ENCODE measurements around the gene GLRX5.

DNA sequence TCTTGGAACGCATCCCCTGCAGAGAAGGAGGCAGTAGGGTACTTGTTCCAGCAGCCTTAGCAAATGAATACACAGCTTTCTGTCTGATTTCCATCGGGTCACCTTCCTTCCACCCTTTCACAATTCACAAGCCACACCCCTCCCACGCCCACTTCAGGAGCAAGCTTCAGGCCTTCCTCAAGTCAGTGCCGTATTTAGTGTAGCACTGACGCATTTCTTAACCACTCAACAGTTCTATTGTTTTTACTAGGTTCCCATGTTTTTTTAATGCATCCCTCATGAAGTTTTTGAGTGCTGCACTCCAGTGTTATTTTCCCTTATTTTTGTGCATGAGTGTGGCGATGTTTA is 64.2 kb downstream of the CLMN start:
- PRO-cap, result bidirectional peak, plus-strand start at position 180 of the sequence, minus-strand start at position 64 of the sequence
- RAMPAGE, long total RNA, 4 experiments, result no peak in any of the 4 experiments

GRCh38 chr14:95359912-95360360 is 40.2 kb upstream of the CLMN start:
- PRO-cap, result no peak
- RAMPAGE, long total RNA, 4 experiments, result no peak in any of the 4 experiments

DNA sequence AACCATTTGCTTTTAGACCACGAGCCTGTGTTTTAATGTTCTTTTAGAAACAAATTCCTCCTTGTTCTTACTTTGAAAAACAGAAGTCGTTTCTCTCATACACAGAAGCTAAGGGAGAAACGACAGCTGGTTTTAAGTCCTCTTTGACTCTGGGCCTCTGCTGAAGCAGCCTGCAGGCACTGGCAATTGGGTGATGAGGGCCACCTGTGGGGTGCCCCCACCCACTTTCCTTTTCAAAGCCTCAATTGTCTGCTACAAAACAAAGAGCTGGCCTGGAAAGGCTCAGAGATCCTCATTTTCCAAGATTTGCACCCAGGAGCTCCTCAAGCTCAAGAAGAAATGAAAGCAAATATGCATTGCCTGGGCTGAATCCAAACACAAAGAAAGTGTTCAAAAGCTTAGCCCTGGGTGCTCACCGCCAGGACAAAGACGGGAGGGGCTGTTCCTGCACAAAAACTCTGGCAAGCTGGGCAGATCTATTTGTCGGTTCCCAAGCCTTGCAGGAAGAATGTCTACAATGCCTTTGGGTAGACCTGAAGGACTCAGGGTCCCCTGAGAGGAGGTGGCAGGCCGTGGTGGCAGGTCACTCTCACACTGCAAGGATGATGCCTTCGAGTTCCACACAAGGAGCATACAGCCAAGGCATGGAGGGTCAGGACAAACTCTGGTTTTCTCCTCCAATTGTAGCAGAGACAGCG is 90.1 kb upstream of the CLMN start:
- PRO-cap, result no peak
- RAMPAGE, long total RNA, 4 experiments, result no peak in any of the 4 experiments

GRCh38 chr14:95444343-95444684 is 72.1 kb downstream of the SYNE3 start:
- PRO-cap, result no peak
- RAMPAGE, long total RNA, 4 experiments, result no peak in any of the 4 experiments

GRCh38 chr14:95518281-95518915 is 1.9 kb upstream of the SYNE3 start:
- PRO-cap, result no peak
- RAMPAGE, long total RNA, 4 experiments, result no peak in any of the 4 experiments

DNA sequence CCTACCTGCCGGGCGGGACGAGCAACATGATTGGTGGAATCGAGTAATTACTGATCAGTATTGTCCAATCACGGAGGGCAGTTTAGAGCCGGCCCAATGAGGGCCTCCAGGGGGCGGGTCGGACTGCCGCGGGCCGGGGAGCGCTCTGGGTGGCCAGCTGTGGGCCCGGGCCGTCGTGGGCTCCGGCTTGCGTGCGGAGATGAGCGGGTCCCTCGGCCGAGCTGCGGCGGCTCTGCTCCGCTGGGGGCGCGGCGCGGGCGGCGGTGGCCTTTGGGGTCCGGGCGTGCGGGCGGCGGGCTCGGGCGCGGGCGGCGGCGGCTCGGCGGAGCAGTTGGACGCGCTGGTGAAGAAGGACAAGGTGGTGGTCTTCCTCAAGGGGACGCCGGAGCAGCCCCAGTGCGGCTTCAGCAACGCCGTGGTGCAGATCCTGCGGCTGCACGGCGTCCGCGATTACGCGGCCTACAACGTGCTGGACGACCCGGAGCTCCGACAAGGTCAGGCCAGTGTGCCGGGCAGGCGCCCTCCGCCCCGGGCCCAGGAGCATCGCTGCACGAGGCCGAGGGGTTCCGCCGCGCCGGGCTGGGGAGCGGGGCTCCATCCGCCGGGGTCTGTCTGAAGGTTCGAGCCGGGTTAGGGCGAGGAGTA is at the start of gene GLRX5:
Gene GLRX5, plus strand, starts transcription at position 160 of the 645 bp plus-strand sequence.
- PRO-cap, result bidirectional peak, plus-strand start at position 160 of the sequence, minus-strand start outside the sequence
- RAMPAGE, long total RNA, 4 experiments, result no peak in any of the 4 experiments

- PRO-cap, result no peak
- RAMPAGE, long total RNA, 4 experiments, result no peak in any of the 4 experiments
Measured at GRCh38 chr14:95889604-95890052, 149.5 kb upstream of the C14orf132 start.

DNA sequence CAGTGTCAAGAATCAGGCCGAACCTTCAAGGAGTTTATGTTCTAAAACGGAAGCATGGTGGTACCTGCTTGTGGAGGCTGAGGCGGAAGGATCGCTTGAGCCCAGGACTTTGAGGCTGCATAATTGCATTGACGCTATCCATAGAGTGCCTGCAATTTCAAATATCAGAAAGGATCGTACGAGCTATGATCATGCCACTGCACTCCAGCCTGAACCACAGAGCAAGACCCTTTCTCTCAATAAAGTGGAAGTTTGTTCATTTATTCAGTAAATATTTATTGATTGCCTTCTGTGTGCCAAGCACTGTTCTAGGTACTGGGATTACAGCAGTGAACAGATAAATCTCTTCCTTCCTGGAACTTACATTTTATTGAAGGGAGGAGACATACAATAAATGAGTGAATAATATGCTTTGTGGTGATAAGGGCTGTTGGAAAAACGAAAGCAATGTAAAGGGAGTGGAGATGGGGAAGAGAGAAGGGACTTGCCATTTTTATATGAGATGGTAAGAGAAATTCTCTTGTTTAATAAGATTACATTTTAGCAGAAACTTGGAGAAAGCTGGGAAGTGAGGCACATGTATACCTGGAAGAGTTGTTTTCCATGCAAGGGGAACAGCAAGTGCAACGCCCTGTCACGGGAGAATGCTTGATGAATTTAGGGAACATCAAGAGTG is 1.6 kb downstream of the GSKIP start:
- PRO-cap, result bidirectional peak, plus-strand start at position 452 of the sequence, minus-strand start at position 335 of the sequence
- RAMPAGE, long total RNA, 4 experiments, result no peak in any of the 4 experiments

- PRO-cap, result no peak
- RAMPAGE, long total RNA, 4 experiments, result no peak in any of the 4 experiments
Measured at GRCh38 chr14:96423888-96424503, 32.1 kb downstream of the AK7 start.

- PRO-cap, result no peak
- RAMPAGE, long total RNA, 4 experiments, result no peak in any of the 4 experiments
Measured at GRCh38 chr14:96663557-96663847, 133.7 kb upstream of the VRK1 start.

DNA sequence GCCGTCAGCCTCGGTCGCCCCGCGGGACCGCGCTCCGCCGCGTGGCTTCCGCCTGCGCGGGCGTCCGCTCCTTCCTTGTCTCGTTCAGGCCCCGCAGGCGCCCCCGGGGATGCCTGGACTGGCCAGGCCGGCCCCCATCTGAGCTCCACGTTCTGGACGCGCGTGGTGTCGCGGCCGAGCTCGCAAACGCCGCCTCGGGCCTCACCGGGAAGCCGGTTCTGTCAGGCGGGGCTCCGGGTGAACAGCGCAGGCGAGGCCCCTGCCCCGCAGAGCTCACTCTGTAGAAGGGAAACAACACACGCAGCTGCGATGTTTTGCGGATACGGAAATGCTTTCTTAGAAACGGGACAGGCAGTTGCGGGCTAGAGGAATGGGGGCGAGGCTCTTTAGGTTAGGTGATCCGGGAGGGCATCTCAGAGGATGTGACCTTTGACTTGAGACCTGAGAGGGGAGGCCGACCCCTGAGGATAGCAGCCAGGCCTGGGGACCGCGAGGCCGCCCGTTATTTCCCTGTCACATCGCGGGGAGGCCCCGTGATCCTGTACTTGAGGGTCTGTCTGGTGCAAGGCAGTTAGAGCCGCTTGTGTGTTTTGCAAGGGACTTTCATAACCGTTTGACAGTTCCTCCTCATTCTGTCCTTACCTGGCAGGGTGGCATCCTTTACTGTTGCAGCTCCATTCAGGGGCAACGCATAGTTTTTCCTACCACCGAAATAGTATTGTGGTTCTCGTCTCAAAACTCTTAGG is 569 bp downstream of the VRK1 start:
- PRO-cap, result no peak
- RAMPAGE, long total RNA, 4 experiments, result no peak in any of the 4 experiments

GRCh38 chr14:97709475-97710176 is 912.4 kb downstream of the VRK1 start:
- PRO-cap, result no peak
- RAMPAGE, long total RNA, 4 experiments, result no peak in any of the 4 experiments

GRCh38 chr14:97771460-97772207 is 974.5 kb downstream of the VRK1 start:
- PRO-cap, result no peak
- RAMPAGE, long total RNA, 4 experiments, result no peak in any of the 4 experiments

GRCh38 chr14:98155877-98156140 is 1116.2 kb downstream of the BCL11B start:
- PRO-cap, result no peak
- RAMPAGE, long total RNA, 4 experiments, result no peak in any of the 4 experiments

- PRO-cap, result no peak
- RAMPAGE, long total RNA, 4 experiments, result no peak in any of the 4 experiments
Measured at GRCh38 chr14:99238089-99238598, 33.9 kb downstream of the BCL11B start.

DNA sequence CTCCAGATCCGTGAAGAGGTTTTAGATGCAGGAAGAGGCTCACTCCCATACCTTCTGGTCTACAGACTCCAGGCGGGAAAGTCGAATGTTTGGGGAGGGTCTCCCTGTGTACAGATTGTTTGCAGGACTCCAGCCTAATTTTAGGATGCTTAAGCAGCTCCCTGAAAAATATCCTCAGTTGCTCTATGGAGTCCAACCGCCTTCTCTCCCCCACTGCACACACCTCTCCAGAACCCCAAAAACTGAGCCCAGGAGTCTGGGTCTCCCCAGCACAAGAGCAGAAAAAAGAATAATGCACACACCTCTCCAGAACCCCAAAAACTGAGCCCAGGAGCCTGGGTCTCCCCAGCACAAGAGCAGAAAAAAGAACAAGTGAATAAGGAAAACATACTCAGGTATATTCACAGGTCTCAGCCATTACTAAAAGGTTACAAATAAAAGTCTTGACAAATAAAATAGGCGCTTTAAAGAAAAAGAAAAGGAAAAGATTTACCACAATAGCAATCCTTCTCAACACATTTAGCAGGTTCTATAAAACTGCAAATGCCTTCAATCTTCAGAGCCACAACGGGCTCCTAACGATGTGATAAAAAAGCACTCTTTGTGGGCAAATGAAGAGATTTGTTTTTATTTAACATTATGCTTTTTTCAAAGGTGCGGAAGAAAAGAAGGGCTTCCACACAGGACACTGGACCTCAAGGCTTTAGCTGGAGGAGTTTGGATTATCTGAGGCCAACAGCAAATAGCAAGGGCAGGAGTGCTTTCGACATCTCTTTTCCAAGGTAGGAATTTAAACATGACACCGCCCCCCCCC is 8.3 kb downstream of the BCL11B start:
- PRO-cap, result no peak
- RAMPAGE, long total RNA, 4 experiments, result no peak in any of the 4 experiments

DNA sequence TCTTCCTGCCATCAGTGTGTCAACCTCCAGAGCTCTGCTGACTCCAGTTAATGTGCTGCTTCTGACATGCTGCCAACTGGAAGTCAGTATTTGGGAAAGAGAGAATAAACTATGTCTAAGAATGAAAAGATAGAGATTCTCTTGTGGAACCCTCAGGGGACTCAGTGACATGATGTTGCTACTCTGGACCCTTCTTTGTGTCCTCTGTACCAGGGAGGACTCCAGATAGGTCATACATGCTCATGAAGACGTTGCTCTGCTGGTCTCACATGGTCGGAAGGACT is 25.3 kb downstream of the CCNK start:
- PRO-cap, result no peak
- RAMPAGE, long total RNA, 4 experiments, result no peak in any of the 4 experiments

DNA sequence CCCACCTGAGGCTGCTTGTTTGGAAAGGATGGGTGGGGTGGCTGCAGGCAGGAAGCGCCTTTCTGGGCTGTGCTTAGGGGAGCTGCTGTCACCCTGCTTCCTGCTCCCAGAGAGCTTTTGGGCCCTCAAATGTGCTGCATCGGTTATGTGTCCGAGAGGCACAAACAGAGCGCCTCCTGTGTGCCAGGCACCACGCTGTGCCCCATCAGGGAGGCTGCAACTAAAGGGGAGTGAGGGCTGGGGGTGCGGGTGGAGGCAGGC is 44.2 kb downstream of the CCNK start:
- PRO-cap, result no peak
- RAMPAGE, long total RNA, 4 experiments, result no peak in any of the 4 experiments

GRCh38 chr14:99537364-99537938 is 56.2 kb downstream of the CCNK start:
- PRO-cap, result no peak
- RAMPAGE, long total RNA, 4 experiments, result no peak in any of the 4 experiments

DNA sequence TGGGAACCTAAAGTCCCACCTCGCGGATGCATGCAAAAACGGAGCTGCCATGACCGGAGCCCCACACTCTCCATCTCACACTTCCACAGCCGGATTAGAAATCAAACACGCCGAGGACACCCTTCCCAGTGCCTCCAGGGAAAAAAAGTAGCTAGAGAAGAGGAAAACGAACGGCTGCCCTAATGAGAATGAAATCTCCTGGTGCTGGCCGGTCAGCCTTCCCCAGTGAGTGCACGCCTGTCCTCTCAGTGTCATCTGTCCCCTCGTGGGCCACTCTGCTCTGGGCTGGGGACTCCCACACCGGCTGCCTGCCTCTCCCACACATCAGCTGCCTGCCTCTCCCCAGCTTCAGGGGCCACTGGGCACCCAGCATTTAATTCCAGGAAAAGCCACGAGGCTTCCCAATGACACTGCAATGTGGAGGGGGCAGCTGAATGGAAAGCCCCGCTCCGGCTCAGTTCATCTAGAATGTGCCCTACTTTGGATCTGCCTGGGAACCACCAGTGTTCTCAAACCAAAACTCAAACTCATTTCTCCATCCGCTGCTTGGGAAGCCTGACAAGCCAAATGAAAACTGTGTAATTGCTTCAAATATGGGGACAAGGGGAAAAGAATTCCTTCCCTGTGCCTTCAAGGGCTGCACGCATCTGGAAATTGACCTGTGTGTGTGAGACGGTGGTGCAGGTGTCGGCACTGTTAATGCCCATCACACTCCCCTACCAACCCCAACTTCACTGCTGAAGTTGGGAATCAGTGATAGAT is 58.9 kb downstream of the CCDC85C start:
- PRO-cap, result no peak
- RAMPAGE, long total RNA, 4 experiments, result no peak in any of the 4 experiments

All from Peyer's patch (tissue), 4 donors.